PFSK-1 (cell line): ENCODE data around the gene CLEC18B.

DNA sequence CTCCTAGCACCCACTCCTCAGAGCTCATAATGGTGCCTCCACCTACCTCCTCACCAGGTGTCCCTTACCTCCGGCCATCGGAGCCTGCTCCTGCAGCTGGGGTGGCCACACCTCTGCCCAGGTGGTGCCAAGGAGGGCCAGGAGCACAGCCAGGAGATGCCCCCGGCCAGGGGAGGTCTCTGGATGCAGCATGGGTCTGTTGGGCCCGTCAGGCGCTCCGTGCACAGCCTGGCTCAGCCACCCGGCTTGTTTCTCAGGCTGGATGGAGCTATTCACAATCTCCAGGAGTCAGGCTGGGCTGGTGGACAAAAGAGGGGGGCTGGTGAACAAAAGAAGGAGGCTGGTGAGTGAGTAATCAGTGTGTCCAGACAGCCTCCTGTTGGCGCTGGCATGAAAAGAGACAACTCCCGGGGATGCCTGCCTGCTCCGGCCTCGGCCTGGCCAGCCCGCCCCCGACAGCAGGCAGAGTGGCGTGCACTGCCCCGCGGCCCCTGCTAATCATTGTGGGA is at the start of gene CLEC18B:
TSS of gene CLEC18B (minus strand) at position 400 of the 509 bp plus-strand sequence.
- RRBS, result no CpG with 5 or more reads among the region's 16 CpGs

- RRBS, result no CpG with 5 or more reads among the region's 9 CpGs
Observed at GRCh38 chr16:74479972-74480638, 58.8 kb upstream of the CLEC18B start.

DNA sequence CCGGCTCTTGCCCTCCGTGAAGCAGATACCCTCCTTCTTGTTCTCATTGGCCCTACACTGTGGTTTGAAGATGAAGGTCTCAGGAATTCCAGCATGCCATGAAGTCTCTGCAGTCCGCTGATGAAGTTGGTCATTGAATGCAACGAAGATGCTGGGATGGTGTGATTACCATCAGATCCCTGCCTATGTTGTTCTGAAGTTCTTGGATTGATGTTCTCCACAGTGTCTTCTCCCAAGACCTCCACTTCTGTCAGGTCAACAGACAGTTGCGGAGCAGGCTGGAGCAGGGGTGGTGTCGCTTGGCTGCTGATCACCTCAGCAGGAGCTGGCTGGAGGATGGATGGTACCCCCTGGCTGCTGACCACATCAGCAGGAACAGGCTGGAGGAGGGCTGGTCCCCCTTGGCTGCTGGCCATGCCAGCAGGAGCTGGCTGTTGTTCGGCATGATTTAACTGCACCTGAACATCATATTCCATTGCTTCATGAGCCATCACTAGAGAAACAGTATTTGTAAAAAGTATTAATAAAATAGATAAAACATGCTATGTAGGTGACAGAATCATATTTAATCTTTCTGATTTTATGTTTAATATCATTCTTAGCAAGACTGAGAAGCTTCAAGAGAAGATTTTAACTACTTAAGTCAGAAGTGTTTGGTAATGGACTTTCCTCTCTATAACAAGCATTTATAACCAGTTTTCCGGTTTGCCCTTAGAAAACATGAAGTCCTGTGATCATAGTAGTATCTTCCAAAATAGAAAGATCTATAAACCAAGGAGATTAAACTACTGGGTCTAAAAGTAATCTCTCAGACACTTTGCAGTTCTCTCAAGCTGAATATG is 5.5 kb downstream of the RFWD3 start:
- RRBS, result no CpG with 5 or more reads among the region's 8 CpGs

DNA sequence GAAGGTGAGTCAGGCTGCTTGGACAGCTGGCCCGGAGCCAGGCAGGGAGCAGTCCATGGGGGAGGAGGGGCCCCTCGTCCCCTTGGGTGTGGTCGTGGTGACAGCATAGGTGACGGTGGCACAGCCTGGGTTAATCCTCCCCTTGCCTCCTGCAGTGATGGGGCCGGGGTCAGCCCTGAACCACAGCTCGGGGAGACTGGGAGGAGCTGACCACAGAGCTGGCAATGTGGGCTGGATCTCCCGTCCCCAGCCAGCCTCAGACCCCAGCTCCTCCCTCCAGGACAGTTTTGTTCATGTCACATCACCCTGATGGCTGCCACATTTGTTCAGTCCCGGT is 36.4 kb downstream of the FA2H start:
- RRBS, result no CpG with 5 or more reads among the region's 8 CpGs

GRCh38 chr16:74906731-74907300 is 78.1 kb downstream of the WDR59 start:
- RRBS, result no CpG with 5 or more reads among the region's 4 CpGs

DNA sequence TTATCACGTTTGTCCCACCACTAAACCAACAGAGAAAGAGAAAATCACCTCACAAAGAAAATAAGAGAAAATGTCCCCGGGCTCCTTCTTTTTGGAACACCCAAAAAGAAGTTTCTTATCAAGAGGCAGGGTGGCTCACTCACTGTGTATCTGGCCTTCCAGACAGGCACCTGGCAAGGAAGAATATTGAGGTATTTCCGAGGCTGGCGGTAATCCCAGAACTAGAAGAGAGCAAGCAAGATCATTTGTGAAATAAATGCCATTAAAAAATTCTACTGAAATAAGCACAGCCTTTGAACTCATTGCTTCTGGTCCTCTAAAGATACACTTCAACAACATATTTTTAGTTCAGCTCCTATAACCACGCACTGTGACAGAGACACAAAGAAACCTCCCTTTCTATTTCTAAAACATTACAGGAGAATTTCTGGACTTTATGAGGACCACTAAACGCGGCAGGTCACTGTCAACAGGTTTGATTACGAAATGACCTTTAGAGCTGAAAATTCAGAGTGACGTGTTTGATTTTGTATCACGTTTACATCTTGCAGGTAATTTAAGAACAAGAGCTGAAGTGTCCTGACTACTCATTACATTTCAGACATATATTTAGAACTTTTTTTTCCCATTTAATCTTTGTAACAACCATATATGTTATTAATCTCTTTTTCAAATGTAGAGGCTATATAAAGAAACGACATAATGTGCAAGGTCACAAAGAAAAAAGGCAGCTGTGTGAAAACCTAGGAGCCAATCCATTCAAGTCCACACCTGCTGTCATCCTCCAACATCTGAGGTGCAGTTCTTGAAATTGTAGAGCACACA is 60.9 kb downstream of the WDR59 start:
- RRBS, result no CpG with 5 or more reads among the region's 11 CpGs

DNA sequence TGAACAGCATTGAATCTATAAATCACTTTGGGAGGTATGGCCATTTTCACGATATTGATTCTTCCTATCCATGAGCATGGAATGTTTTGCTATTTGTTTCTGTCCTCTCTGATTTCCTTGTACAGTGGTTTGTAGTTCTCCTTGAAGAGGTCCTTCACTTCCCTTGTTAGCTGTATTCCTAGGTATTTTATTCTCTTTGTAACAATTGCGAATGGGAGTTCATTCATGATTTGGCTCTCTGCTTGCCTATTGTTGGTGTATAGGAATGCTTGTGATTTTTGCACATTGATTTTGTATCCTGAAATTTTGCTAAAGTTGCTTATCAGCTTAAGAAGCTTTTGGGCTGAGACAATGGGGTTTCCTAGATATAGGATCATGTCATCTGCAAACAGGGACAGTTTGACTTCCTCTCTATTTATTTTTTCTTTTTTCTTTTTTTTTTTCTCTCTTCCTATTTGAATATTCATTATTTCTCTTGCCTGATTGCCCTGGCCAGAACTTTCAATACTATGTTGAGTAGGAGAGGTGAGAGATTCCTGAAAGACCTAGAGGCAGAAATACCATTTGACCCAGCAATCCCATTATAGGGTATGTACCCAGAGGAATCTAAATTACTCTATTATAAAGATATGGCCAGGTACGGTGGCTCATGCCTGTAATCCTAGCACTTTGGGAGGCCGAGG is 22.4 kb downstream of the WDR59 start:
- RRBS, result no CpG with 5 or more reads among the region's 4 CpGs

DNA sequence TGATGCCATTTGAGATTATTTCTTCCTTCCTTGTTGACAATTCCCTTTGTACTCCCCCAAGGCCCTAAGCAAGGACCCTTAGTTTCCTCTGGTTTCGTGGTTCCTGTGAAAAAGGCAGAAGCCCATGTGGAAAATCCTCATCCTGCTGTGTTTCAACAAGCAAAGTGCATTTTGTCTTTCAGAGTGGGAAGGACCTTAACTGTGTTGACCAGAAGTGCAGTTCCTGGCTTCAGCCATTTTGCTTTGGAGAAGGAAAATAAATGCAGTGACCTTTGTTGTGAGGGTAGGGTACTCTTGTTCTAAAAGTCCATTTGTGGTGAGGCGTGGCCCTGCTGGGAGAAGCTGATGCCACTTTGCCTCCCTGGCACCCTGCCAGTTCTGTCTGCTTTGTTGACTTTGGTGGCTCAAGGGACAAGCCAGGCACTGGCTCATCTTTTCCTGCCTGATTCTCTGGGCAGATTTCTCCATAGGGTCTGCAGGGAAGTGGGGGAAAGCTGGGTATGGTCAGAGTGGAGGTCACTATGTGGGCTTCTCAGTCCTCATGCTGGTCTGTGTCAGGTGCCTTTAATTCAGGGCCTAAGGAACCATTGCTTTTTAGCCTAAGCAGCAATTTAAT is 55.3 kb downstream of the ZNRF1 start:
- RRBS, result no CpG with 5 or more reads among the region's 2 CpGs

DNA sequence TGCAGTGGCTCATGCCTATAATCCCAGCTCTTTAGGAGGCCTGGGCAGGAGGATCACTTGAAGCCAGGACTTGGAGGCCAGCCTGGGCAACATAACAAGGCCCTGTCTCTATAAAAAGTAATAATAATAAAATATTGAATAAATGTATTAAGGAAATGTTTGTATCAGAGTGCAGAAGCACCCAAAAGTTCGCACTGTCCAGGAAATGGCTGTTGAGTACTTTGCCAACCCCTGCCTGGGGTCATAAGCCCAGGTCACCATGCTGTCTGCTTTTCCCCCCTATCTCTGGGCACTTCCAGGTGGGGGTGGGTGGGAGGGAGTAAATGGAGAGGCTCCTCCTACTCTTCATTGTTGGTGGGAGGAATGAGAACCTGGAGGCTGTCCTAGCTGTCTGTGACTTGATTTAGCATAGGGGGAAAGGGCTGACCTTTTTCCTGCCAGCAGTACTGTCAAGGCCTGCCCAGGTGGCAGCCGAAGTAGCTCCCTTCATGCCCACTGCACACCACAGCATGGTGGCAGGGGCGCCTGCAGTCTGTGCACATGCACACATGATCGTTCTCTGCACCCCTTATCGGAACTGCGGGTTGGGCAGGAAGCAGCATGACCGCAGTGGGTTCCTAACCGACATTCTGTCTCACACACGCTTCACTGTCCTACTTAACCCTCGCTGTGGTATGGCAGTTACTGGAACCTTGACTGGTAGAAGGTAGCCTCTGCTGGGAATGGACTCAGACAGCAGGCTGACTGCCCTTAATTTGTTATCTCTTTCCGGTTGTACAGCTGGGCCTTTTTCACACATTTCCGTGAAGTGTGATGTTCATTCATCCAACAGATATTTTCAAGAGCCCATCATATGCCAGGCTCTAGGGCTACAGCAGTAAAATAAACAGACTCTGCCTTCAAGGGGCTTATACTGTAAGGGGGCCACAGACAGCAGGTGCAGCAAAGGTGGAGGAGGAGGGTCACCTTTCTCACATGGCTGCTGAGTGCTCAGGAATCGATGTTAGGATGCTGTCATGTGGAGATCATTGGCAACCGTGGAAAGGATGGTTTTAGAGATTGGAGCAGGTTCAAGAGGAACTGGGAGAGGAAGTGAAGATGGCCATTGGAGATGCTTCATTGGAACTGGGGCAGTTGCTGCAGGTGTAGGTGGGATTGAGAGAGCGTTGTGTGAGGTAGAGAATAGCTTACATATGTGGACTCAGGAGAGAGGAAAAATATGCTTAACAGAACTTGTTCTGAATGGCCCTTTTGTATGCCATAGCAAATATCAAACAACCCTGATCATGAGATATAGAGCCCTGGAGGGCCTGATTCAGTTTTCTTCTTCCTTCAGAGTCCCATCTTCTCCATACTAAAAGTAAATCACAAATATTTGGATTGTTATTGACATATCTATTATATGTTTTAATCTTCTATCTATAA is 41.3 kb downstream of the LDHD start:
- RRBS, result no CpG with 5 or more reads among the region's 15 CpGs

DNA sequence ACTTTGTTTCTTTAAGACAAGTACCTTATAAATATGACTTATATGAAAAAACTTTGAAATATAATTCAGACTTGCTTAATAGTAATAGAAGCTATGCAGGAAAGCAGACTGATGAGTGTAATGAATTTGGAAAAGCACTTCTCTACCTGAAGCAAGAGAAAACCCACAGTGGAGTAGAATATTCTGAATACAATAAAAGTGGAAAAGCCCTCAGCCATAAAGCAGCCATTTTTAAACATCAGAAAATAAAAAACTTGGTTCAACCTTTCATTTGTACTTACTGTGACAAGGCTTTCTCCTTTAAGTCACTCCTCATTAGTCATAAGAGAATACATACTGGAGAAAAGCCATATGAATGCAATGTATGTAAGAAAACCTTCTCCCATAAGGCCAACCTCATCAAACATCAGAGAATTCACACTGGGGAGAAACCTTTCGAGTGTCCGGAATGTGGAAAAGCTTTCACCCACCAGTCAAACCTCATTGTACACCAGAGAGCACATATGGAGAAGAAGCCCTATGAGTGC is 21.1 kb downstream of the ZFP1 start:
- RRBS, result no CpG with 5 or more reads among the region's 2 CpGs

DNA sequence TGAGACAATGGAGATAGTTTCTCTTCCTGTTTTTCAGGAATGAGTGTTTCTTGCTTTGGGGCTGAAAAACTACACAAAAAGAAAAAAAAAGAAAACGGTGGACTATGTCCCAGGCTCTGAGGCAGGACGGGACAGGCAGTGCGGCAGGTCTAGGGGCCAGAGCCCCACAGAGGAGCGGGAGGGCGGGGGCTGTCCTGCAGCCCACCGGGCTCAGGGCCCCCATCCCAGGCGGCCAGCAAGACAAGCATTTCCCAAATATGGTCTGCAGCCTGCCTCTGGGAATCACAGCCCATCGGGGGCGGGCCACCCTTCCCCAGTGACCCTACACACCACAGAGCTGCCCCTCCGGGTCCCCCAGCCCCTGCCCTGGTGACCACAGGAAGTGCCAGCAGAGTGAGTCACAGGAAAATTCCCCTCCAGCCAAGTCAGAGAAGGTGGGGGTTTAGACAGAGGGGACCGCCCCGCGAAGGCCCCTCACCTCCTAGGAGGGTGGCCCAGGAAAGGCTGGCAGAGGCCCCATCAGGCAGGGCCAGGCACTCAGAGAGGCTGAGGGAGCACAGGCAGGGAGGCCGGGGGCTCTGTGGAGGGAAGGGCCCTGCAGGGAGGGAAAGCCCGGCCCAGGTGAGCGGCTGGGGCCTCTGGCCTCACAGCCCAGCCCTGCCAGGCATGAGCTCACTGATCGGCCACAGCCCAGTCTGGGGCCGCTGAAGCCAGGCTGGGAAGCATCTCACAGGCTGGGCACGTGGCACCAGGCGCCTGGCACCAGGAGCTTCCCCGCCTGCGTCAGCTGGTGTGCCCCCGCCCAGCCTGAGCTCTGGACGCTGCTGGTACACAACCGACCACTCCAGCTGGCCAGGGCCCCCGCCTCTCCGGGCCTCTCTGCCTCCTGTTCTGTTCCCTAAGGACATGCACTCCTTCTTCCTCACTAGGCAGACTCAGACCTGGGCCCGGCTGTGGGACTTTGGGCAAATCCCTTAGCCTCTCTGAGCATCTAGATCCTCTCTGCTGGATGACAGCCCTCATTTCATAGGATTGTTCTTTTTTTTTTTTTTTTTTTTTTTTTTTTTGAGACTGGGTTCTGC is 6.2 kb downstream of the BCAR1 start:
- RRBS, result 15% methylated on average over 2 of the region's 28 CpGs

- RRBS, result 11% methylated on average over 8 of the region's 20 CpGs
Observed at GRCh38 chr16:75249794-75250582, 1.4 kb downstream of the BCAR1 start.

GRCh38 chr16:75252414-75253754 is 1.5 kb upstream of the BCAR1 start:
- RRBS, result no CpG with 5 or more reads among the region's 21 CpGs

DNA sequence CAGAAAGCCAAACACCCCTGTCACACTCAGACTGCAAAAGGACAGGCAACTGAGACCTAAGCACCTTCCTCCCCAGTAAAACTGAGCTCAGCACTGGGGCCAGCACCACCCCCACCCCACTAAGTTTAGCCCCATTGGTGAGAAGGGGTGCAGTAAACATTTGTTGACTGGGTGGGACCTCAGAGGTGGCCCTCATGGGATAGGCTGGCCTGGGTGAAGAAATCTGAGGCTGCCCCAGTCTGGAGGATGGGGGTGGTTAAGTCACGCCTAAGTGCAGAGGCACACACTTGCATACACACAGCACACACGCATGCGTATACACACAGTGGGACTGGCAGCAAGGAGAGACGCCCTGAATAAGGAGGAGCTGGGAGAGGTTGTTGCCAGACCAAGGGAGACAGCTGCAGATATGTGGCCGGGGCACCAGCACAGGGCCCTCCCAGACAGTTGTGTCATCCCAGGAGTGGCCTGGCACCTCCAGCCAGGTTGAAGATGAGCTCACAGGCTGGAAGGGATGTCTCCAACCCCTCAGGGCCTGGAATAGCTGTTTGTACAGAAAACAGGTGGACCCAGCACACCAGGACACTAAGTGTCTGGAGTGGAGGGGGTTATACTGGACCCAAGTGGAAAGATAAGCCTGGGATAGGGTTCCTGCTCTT is 3.0 kb upstream of the BCAR1 start:
- RRBS, result no CpG with 5 or more reads among the region's 5 CpGs

GRCh38 chr16:75262053-75262897 is 10.9 kb upstream of the BCAR1 start:
- RRBS, result no CpG with 5 or more reads among the region's 16 CpGs

DNA sequence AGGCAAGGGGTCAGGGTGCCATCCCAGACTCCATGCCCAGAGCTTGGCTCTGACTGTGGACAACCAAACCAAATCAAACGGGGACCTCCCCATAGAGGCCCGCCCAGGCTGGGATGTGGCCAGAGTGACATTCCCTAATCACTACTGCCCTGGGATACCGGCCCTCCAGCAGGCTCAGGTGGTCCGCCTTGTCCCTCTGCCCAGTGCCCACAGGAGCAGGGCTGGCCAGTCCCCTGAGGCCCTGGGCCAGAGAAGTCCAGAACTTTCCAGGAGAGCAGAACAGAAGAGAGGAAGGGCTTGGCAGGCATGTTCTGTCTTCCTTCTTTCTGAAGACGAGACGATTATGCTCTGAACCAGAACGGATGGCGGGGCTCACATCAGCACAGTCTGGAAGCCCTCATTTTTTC is 12.8 kb upstream of the BCAR1 start:
- RRBS, result no CpG with 5 or more reads among the region's 8 CpGs

GRCh38 chr16:75305065-75305996 is 53.9 kb upstream of the BCAR1 start:
- RRBS, result no CpG with 5 or more reads among the region's 7 CpGs

GRCh38 chr16:75380841-75381559 is 52.3 kb downstream of the CFDP1 start:
- RRBS, result no CpG with 5 or more reads among the region's 3 CpGs

DNA sequence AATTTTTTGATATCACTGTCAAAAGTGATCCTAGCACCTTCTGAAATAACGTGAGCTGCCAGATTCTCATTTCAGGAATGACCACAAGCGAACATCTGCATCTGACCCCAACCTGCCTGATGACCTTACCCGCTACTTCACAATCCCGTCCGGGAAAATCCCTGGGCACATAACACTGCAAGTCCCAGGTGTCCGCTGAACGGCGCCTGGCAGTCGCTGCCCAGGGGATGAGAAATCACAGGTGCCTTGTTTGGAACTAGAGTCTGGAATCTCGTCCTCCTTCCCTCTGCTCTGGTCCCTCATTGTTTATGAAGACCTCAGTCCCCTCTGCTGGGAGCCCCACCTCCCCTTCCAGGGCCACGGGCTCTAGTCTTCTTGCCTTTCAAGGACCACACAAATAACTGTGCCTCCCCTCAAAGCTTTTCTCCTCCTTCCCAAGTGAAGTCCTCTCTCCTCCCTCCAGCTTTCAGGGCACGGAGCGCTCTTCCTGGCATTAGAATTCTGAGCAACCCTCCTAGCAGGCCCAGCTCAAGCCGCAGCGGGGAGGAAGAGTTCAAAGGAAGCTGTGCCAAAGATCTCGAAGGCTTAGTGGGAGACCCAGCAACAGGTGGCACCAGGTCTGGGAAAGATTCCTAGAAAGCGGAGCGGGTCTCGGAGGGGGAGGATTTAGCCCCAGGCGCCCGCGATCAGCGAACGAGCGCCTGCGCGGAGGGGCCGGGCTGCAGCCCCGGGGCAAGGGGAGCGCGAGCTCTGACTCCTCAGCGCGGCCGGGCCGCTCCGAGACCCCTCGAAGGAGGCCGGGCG is 996 bp downstream of the TMEM170A start:
- RRBS, result 3% methylated on average over 6 of the region's 39 CpGs

- RRBS, result 90% methylated on average over 3 of the region's 8 CpGs
Observed at GRCh38 chr16:75486058-75486542, 9.1 kb downstream of the CHST6 start.